Osteocyte (in vitro differentiated cells): ENCODE measurements around the gene MFSD14B.

- PRO-cap = no peak
These were observed 115.5 kb downstream of the WNK2 start for GRCh38 chr9:93299410-93299884.

GRCh38 chr9:93307569-93308435, 123.9 kb downstream of the WNK2 start:
- PRO-cap = no peak

DNA sequence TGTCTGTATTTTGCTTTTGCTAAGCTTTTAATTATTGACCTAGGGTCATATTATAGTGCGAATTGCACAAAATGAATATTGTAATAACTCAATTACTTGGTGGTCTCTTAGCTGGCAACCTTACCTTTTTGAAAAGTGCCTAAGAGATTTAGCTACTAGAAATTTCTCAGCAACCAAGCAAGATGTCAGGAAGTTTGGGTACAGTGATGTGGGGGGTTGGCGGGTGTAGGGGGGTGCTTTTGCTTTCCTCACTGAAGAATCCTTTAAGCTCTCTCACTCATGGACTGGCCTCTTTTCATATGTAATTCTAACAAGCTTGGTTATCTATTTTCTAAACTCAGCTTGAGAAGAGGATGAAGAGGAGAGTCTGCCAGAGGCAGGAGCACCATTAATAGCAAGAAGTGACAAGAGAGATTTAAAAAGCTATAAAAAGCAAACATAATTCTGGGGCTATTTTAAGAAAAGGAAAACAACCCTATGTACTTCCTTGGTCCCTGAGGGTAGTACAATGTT, 878 bp upstream of the FAM120AOS start:
- PRO-cap = no peak

GRCh38 chr9:93511314-93511702, 57.9 kb upstream of the FAM120AOS start:
- PRO-cap = no peak

DNA sequence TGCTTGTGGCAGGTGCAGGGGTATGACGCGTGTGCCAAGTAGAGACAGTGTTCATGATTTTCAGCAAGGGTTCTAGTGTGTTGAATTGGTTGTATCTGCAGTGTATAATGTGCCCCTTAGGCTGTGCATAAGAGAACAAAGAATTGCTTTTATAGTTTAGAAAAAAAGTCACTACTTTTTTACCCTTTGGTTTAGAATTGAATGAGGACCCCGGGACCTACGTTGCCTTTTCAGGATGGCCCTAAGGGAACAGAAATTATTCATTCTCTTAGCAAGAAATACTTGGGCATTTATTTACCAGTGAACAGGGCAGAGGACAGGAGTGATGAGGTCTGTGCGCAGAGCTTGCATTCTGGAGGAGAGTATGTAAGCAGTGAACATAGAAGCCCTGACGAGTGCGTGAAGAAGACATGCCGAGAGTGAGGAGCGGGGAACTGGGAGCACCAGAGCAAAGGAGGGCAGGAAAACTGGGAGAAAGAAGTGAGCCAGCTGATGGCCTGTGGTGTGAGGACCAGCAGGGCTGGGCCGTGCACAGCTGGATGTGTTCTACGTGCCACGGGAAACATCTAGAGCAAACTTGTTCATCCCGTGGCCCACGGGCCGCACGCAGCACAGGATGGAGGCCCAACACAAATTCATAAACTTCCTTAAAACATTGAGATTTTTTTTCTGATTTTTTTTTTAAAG, 58.0 kb upstream of the PHF2 start:
- PRO-cap = no peak

GRCh38 chr9:93575161-93575672, 1.2 kb upstream of the PHF2 start:
- PRO-cap = no peak

DNA sequence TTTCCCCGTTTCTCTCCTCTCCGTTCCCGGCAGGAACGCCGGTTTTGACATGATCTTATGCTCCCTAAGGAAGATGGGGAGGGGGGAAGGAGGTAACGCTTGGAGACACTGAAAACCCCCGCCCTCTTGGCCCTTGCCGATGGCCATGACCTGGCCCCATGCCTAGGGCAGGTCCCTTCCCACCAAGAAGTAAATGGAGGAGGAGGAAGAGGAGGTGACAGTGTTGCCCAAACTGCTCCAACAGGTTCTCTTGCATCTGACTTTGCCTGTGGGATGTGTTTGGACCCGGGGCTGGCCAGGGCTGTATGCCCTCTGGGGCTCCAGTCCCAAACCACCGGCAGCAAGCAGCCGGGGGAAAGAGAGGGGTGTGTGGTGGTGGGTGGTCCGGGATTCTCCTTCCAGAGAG, 1.2 kb downstream of the PHF2 start:
- PRO-cap = no peak

- PRO-cap = no peak
These were observed 83.8 kb downstream of the PHF2 start for GRCh38 chr9:93659907-93660800.

- PRO-cap = no peak
These were observed 4.0 kb downstream of the BARX1 start for GRCh38 chr9:93951107-93951646.

- PRO-cap = no peak
These were observed 3.0 kb upstream of the BARX1 start for GRCh38 chr9:93958250-93958449.

DNA sequence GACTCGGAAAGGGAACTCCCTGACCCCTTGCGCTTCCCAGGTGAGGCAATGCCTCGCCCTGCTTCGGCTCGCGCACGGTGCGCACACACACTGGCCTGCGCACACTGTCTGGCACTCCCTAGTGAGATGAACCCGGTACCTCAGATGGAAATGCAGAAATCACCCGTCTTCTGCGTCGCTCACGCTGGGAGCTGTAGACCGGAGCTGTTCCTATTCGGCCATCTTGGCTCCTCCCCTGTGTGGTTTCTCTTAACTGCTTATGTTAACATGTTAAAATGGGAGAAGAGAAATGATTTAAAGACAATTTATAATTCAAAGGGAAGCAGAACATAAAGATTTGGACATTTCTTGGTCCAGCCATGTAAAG, 35.0 kb downstream of the PTPDC1 start:
- PRO-cap = no peak

DNA sequence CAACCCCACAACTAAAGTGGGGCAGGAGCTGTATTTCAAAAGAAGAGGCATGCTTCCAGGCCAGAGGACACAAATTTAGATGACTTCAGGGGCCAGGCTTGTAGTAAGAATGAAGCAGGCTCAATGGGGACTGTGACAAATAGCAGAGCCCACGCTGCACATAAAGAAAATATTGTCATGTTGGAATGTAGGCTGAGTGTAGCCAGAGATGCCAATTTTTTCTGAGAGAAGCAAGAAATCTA, 75.0 kb downstream of the PTPDC1 start:
- PRO-cap = no peak

DNA sequence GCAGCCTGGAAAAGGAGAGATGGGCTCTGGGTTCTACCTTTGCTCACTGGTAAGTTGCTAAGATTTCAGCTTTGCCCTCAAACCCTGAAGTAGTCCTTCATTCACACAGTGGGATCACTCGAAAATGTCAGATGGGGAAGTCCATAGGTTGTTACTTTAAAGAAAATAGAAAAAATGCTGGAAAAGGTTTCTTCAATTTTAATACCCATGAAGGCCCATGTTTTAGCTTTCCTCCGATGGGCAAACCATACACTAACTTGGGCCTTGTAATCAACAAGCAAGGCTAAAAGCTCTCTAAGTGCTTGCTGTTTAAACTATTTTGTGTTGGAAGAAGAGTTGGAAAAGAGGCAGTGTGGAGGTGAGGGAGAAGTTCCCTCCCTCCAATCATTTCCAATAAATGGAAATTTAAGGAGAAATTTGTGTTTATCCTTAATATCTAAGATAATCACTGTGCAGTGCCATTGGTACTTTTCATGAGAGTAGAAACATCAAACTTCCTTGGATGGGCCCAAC, 82.1 kb upstream of the ZNF169 start:
- PRO-cap = no peak

- PRO-cap = bidirectional peak, plus-strand start at chr9:94374569, minus-strand start at chr9:94374288
These were observed at the start of gene MFSD14B for GRCh38 chr9:94374098-94375053. Gene MFSD14B (plus strand): TSS chr9:94374569.

GRCh38 chr9:94375054-94375753, 835 bp downstream of the MFSD14B start:
- PRO-cap = bidirectional peak, plus-strand start at chr9:94375446, minus-strand start at chr9:94375313

DNA sequence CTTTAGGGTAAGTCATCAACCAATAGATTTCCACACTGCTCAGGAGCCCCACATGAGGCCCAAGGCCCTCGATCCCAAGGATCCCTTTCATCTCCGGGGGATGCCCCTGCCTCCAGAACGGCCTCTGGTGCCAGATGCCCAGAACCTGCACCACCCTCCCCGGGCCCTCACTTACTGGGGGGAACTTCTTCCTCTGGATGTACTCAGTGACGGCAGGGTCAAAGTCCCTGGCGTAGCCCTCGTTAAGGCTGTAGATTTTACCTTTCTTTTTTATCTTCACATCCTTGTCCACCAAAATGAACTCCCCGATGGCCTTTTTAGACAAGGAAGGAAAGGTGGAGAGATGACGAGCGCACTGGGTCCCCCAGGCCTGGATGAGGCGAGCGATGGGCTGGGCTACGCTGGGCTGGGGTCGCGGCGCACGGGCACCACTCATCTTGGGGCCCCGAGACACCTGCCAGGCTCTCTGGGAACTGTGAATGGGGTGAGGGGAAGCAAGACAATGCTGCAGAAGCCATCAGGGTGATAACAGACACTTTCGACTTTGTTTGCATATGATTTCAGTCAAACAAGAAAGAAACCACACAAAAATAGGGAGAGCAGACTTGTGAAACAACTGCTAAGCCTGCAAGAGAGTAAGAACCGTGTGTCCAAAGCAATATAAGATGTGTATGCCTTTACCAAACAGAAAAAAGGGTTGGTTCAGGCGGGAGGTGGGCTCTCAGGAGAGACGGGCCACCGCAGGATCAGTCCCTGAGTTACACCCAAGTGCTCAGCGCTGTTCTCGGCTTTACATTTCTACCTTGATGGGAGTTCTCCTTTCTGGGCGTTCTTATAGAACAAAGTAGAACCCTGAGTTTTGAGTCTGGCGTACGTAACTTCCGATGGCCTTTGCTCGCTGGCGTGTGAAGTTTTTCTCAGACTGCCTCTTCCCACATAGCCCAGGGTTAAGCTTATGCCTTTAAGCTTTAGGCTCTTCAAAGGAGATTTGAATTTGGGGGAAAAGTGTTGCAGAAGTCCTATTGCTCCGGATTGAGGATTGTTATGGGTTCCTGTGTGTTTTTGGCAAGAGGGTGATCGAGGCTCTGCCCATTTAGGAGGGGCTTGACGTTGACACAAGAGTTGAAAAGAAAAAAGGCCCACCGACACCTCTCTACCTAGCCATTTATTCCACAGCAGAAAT, 13.4 kb upstream of the FBP2 start:
- PRO-cap = no peak

GRCh38 chr9:94667463-94668105, 28.3 kb upstream of the FBP1 start:
- PRO-cap = no peak

DNA sequence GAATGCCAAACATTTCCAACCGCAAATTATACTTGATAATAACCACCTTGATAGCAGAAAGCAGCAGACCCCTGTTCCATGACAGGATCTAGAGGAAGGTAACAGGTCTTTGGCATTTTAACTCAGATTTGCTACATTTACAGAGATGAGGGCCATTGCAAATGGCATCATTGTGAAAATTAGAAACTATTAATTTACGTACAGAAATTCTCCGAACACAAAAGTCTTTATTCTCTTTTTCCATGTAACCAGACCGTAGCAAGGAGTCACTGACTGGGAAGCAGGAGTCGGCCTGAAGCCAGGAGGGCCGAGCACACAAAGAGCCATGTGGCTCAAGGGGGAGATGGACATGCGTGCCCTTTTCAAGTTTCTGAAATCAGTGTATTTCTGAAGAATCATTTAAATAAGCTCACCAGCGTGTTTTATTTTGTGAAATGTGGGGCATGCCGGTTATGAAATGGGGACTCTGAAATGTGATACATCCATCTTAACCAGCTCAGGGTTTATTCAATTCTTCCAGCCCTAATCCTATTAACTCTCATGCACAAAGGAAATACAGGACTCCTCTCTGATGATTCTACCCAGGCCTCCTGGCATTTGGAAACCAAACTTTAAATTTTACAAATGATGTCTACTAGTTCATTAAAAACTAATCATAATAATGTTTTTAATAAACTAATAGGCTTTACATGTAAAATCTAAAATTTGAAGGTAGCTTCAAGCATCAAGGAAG, 139.5 kb downstream of the AOPEP start:
- PRO-cap = no peak

- PRO-cap = no peak
These were observed 156.4 kb downstream of the AOPEP start for GRCh38 chr9:94882789-94883323.

DNA sequence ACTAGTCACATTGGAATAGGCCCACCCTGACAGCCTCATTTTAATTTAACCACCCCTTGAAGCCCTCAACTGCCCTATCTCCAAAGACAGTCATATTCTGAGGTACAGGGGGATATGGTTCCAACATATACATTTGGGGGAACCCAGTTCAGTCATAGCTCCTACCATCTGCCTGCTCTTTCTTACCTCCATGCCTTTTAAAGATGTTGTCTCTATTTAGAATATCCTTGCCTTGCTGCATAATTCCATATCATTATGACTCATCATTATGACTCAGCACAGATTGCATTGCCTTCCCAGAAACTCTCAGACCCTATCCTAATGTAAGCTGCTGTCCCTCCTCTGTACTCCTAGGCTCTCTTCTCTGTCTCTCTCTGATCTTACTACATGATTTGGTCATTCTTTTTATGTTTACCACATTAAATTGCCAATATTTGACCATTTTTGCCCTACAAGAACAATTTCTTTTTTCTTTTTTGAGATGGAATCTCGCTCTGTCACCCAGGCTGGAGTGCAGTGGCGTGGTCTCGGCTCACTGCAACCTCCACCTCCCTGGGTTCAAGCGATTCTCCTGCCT, 211.0 kb downstream of the AOPEP start:
- PRO-cap = no peak